Heart left ventricle (tissue), 7 donors: ENCODE results near the genes RRP8, OR6A2, OLFML1 and PPFIBP2.

DNA sequence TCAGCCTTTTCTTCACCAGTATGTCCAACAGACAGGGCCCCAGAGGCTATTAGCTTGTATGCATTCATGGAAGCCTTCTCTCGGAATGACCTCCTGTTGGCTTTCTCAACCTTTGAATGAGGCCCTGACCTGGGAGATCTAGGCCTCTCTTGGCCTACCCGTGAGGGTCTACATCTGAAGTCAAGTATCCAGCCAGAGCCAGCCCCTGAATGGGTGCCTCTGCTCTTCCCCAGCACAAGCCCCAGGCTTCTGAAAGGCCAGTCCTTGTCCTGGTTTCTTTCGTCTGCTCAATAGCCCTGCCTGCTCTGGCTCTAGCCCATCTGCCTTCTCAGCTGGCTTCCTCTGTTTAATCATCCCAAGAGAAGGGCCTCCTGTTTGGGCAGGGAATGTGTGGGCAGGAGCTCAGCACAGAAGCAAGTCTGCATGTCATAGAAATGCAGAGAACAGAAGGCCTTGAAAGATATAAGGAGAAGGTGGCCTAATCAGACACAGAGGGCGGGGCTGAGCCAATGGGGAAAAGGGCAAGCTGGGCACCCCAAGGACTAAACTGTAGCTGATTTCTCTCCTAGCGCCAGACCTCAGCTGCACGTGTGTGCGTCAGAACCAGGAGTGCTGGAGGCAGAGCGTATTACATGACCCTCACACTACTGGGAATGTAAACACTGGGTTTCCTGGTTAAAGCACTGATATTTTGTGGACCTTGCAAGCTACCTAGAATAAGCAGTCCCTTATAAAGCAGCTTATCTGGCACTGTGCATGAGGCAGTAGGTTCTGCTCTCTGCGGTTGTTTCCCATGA lies 7.7 kb upstream of the CCKBR start:
- PRO-cap, 6 experiments, result no peak in any of the 6 experiments
- RAMPAGE, long total RNA, 2 experiments, result no peak in any of the 2 experiments
- RRBS, result no CpG with 5 or more reads among the region's 9 CpGs

GRCh38 chr11:6362310-6363092 lies 27.8 kb upstream of the SMPD1 start:
- PRO-cap, 6 experiments, result peak in 6 of 6 experiments; most common plus-strand start chr11:6362785 (in 4); most common minus-strand start chr11:6362698 (in 2)
- RAMPAGE, long total RNA, 2 experiments, result no peak in any of the 2 experiments
- RRBS, result no CpG with 5 or more reads among the region's 10 CpGs

DNA sequence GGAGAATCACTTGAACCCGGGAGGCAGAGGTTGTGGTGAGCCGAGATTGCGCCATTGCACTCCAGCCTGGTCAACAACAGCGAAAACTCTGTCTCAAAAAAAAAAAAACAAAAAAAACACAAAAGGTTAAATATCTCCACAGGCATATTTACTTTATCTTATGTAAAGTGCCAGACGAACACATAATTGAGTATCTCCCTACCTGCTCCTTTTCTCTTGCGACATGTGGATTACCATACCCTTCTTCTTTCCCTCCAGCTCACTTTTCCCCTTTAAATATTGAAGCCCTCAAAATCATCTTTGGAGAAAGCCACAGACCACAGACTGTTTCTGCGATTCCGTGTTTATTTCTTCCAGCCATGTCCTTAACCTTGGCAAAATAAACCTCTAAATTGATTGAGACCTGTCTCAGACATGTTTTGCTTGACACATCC lies 2.2 kb upstream of the SMPD1 start:
- PRO-cap, 6 experiments, result no peak in any of the 6 experiments
- RAMPAGE, long total RNA, 2 experiments, result no peak in any of the 2 experiments
- RRBS, result no CpG with 5 or more reads among the region's 8 CpGs

GRCh38 chr11:6431457-6431808 lies 9.4 kb downstream of the HPX start:
- PRO-cap, 6 experiments, result no peak in any of the 6 experiments
- RAMPAGE, long total RNA, 2 experiments, result no peak in any of the 2 experiments
- RRBS, result no CpG with 5 or more reads among the region's 8 CpGs

- PRO-cap, 6 experiments, result no peak in any of the 6 experiments
- RAMPAGE, long total RNA, 2 experiments, result no peak in any of the 2 experiments
- RRBS, result no CpG with 5 or more reads among the region's 16 CpGs
Observed at GRCh38 chr11:6437113-6437933, 3.5 kb downstream of the HPX start.

DNA sequence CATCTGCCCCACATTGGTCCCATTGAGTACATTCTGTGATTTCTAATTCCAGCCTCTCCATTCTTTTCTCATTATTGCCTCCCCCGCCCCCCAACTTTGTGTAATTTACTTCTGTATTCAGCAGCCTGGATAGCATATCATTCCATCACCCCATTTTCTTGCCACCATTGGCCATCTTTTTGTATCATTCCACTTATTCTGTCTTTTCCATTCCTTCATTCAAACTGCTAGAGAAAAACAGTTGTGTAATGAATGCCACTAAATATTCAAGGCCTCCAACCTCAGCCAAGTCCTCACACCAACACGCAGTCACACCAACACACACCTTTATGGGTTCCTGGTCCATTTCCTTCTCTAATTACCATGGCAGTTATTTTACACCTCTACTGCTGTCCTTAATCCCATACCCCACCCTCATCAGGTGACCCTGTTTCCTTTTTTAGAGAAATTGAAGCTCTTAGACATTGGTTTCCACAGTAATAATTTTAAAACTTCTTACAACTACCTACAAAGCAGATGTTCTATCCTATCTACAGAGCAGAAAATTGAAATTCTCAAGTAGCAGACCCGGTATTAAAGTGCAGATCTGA lies 2.1 kb downstream of the TIMM10B start:
- PRO-cap, 6 experiments, result no peak in any of the 6 experiments
- RAMPAGE, long total RNA, 2 experiments, result no peak in any of the 2 experiments
- RRBS, result no CpG with 5 or more reads among the region's 3 CpGs

GRCh38 chr11:6602466-6602891 lies 937 bp downstream of the RRP8 start:
- PRO-cap, 6 experiments, result no peak in any of the 6 experiments
- RAMPAGE, long total RNA, 2 experiments, result no peak in any of the 2 experiments
- RRBS, result no CpG with 5 or more reads among the region's 4 CpGs

- PRO-cap, 6 experiments, result peak in 6 of 6 experiments; most common plus-strand start chr11:6603774 (in 3); most common minus-strand start chr11:6603606 (in 4)
- RAMPAGE, long total RNA, 2 experiments, result start-site peak on the plus strand in 2 of 2 experiments, at chr11:6603740-6603822 at its widest, 2,435 to 2,651 reads per replicate; start-site peak on the minus strand in 2 of 2 experiments, at chr11:6603562-6603652 at its widest, 316 to 375 reads per replicate
- RRBS, result 1% methylated on average over 8 of the region's 71 CpGs
Observed at GRCh38 chr11:6602954-6603943, at the start of gene RRP8. RRP8 (minus strand) TSS chr11:6603616.

DNA sequence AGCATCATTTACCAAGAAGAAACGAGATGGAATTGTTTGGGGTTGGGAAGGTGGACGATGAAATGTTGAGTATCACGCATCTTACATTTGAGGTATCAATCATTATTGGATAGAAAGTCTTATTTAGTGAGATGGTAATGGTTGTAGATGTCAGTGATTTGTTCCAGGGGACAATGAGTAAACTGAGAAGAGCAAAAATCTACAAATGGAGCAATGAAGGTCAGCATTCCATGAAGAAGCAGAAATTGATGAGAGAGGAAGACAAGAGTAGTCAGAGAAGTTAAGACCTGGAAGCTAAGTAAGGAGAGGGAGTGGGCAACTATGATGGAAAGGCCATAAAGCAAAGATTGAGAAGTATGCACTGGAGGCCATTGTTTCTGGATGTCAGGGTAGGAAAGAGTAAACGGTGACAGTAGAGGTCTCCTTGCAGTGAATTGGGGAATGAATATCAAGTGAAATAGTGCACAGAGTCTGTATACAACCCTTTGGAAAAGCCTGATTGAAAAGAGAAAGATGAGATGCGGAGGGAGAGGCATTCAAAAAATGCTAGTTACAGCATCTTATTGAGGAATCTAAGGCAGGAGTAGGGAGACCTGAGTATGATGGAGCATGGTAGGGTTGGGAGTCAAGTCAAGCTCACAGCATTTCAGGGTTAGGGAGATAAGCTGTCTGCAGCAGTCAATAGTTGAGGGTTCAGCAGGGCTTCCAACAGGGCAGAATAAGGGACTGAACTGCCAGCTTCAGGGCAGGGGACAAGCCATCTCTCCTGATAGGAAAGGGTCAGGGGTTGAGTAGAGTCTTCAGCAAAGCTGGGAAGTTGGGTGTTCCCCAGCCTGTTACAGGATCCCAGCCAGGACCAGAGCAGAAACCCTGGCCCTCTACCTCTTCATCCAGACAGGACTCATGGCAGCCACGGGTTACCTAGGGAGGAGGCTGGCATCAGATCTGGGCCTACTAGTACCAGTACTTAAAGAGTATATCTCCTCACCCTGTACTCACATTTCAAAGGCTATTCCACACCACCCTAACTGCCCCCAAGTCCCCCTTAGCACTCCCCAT lies 2.1 kb upstream of the TAF10 start:
- PRO-cap, 6 experiments, result no peak in any of the 6 experiments
- RAMPAGE, long total RNA, 2 experiments, result no peak in any of the 2 experiments
- RRBS, result no CpG with 5 or more reads among the region's 6 CpGs

- PRO-cap, 6 experiments, result no peak in any of the 6 experiments
- RAMPAGE, long total RNA, 2 experiments, result no peak in any of the 2 experiments
- RRBS, result no CpG with 5 or more reads among the region's 4 CpGs
Observed at GRCh38 chr11:6627602-6628284, 8.5 kb upstream of the TPP1 start.

DNA sequence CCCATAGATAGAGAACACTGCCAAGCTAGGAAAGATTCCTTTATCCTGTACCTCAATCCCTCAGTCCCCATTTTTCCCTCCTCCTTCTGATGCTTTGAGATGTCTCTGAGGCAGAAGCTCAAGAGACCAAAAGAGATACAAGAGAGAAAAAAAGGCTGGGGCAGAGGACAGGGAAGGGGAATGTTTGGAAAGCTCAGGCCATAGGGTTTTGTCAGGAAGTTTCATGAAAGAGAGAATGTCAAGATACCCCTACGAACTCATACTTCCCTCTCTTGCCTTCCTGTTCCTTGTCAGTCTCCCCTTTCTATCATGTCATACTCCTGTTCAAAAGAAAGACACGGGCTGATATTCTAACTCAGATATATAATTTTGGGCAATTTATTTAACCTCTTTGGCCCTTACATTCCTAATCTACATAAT lies at the start of gene OR6A2:
OR6A2 (minus strand) TSS at position 9 of the 420 bp plus-strand sequence.
- PRO-cap, 6 experiments, result no peak in any of the 6 experiments
- RAMPAGE, long total RNA, 2 experiments, result no peak in any of the 2 experiments
- RRBS, result no CpG with 5 or more reads among the region's 2 CpGs

GRCh38 chr11:6927200-6927679 lies 1.0 kb downstream of the ZNF215 start:
- PRO-cap, 6 experiments, result no peak in any of the 6 experiments
- RAMPAGE, long total RNA, 2 experiments, result no peak in any of the 2 experiments
- RRBS, result no CpG with 5 or more reads among the region's 7 CpGs

- PRO-cap, 6 experiments, result peak in 1 of 6 experiments; most common plus-strand start chr11:7485535 (in 1)
- RAMPAGE, long total RNA, 2 experiments, result start-site peak on the plus strand in 2 of 2 experiments, at chr11:7485349-7485535 at its widest, 9 to 26 reads per replicate
- RRBS, result no CpG with 5 or more reads among the region's 13 CpGs
Observed at GRCh38 chr11:7485051-7485975, at the start of gene OLFML1. OLFML1 (plus strand) TSS chr11:7485506.

- PRO-cap, 6 experiments, result peak in 6 of 6 experiments; most common plus-strand start chr11:7513999 (in 5); most common minus-strand start chr11:7513642 (in 5)
- RAMPAGE, long total RNA, 2 experiments, result start-site peak on the plus strand in 2 of 2 experiments, at chr11:7513937-7514015 at its widest, 23 to 37 reads per replicate; start-site peak on the minus strand in 2 of 2 experiments, at chr11:7513623-7513644 at its widest, 10 to 15 reads per replicate
- RRBS, result 1% methylated on average over 59 of the region's 76 CpGs
Observed at GRCh38 chr11:7513443-7514182, at the start of gene PPFIBP2. PPFIBP2 (plus strand) TSS chr11:7513999.

DNA sequence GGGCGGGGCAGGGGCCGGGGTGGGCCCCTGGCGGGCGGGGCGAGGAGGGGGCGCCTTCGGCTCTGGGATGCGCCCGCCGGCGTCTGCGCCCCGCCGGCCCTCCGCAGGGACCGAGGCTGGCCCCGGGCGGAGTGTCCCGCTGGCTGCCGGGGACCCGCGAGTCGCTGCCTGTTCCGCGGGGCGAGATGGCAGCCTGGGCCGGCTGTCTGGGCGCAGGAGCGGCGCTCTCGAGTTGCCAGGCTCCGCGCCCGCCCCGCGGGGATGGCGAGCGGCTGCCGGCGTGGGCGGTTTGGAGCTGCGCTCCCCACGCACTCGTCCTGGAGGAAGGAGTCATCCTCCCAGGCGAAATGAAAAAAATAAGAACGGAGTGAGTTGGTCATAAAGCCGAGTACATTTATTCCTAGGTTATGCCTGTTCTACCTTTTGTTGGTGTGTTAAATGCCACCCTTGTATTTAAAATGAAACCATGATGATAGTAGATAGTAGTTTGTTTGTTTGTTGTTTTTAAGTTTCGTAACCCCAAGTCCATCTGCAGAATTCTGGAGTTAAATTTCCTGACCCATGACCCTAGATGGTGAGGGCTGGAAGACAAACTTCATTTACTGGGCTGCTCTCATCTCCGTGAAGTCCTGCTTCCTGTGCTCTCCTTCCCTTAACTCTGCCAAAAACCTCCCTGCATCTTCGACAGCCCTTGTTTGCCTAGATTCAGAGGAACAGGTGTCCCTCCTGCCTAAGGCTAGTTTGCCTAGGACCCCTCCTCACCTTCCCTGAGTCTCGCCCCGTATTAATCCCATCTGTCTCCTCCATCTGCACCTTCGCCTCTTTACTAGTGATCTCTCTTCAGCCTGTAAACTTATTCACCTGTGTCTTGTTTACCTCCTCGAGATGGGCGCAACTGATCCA lies 32.8 kb downstream of the EIF3F start:
- PRO-cap, 6 experiments, result peak in 6 of 6 experiments; most common plus-strand start position 186 of the sequence (in 1); most common minus-strand start position 263 of the sequence (in 6)
- RAMPAGE, long total RNA, 2 experiments, result no peak in any of the 2 experiments
- RRBS, result 2% methylated on average over 29 of the region's 55 CpGs

GRCh38 chr11:8032868-8033640 lies 45.9 kb downstream of the EIF3F start:
- PRO-cap, 6 experiments, result peak in 1 of 6 experiments; most common plus-strand start chr11:8033420 (in 1)
- RAMPAGE, long total RNA, 2 experiments, result no peak in any of the 2 experiments
- RRBS, result 1% methylated on average over 5 of the region's 24 CpGs

DNA sequence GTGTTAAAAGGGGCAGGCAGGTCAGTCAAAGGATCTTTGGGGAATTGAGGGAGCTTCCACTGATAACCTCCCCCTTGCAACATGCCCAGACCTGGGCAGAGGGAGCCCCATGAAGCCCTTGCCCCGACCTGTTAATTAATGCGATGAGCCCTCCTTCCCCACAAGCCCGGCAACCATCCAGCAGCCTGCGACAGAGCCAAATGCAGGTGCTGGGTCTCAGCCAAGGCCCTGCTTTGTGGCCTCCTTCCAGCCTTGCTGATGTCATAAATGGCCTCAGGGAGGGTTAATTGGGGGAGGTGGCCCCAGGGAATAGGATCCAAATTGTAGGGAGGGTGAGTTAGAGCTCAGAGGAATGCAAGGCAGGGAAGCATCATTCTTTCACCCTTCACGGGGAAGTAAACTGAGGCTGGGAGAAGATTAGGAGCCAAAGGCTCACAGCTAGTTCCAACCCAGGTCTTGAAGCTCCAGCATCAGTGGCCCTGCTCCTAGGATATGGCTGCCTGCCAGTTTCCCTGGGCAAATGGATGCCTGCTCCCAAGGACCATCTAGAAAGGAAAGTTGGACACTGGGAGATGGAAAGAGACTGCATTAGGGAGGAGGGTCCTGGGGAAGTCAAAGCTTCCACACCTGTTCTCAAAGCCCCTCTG lies 34.3 kb downstream of the LMO1 start:
- PRO-cap, 6 experiments, result no peak in any of the 6 experiments
- RAMPAGE, long total RNA, 2 experiments, result no peak in any of the 2 experiments
- RRBS, result no CpG with 5 or more reads among the region's 5 CpGs

DNA sequence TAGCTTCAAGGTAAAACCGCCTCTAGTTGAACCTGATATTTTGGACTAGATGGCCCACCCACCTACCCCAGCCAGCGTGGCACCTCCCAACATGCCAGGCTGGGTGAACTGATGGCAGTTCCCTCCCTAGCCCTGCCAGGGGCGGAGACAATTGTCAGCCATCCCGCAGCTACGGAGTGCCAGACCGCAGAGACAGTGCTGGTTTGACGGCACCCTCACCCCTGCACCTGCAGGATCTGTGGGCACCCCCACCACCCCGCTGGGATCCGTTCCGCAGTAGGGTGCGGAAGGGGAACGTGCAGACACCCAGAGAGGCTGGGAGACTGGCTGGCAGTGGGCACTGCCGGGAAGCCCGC lies 4.0 kb upstream of the LMO1 start:
- PRO-cap, 6 experiments, result no peak in any of the 6 experiments
- RAMPAGE, long total RNA, 2 experiments, result no peak in any of the 2 experiments
- RRBS, result no CpG with 5 or more reads among the region's 14 CpGs

DNA sequence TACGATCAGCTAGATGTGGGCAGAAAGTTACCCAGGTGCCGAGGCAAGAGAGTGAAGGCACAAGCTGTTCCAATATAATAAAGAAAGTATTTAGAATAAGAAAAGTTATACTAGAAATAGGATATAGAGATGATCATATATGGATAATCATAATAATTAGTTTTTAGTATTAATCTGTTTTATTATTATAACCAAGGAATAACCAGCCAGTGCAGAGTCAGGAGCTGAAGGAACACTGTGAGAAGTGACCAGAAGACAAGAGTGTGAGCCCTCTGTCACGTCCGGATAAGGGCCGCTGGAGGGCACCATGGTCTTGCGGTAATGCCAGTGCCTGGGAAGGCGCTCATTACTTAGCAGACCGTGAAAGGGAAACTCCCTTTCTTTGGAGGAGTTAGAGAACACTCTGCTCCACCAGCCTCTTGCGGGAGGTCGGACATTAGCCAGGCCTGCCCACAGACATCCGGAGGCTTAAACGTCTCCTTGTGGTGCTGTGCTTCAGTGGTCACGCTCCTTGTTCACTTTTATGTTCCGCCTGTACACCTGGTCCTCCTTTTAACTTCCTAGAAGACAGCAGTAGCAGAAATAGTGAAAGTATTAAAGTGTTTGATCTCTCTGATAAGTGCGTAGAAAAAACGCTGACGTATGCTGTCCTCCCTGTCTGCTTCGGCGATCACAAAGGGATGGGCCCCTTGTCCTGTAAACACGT lies 120.5 kb upstream of the LMO1 start:
- PRO-cap, 6 experiments, result no peak in any of the 6 experiments
- RAMPAGE, long total RNA, 2 experiments, result no peak in any of the 2 experiments
- RRBS, result 40% methylated on average over 2 of the region's 20 CpGs

GRCh38 chr11:8653936-8654797 lies 28.3 kb downstream of the TRIM66 start:
- PRO-cap, 6 experiments, result no peak in any of the 6 experiments
- RAMPAGE, long total RNA, 2 experiments, result no peak in any of the 2 experiments
- RRBS, result no CpG with 5 or more reads among the region's 7 CpGs